Thoracic aorta (tissue), 1 donor: Measurements from ENCODE around the genes CHCT1, NACA2 and INTS2.

DNA sequence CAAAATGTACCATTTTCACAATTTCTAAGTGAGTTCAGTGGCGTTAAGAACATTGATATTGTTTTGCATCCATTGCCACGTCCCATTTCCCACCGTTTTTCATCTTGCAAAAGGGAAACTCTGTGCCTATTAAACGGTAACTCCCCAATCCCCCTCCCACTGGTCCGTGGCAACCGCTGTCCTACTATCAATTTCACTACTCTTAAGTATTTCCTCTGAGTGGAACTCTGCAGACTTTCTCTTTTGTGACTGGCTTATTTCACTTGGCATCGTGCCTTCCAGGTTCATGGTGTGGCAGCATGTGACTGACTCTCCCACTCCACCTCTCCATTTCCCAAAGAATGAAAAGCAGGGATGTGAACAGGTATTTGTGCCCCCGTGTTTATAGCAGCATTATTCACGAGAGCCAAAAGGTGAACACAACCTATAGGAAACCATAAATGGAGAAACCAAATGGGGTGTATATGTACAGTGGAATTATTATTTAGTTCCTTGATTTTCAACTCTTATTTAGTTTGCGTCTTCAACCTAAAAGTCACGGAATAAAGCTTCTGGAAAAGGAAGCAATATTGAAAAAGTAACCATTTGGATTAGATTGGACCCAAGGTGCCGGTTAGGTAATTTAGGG lies 1.2 kb upstream of the USP32 start:
- RAMPAGE, long total RNA: no peak

GRCh38 chr17:60422234-60422734 lies at the start of gene CHCT1:
Gene CHCT1, plus strand, starts transcription at chr17:60422489.
- RAMPAGE, long total RNA: no peak

DNA sequence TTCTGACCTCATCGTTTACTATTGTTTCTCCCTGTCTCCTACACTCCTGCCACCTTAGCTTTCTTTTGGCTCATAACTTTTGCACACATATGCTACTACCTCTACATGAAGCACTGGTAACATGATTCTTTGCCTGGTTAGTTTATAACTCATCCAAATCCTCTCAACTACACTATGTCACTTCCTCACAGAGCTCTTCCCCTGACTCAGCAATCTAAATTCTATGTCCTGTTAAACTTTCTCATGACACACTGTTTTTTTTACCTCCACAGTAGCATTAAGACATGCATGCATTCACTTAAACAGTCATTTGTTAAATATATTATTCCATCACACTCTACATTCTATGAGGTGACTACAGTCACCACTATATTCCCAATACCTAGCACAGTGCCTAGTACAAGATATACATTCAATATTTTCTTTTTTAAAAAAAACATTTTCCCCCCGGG lies 19.7 kb downstream of the APPBP2 start:
- RAMPAGE, long total RNA: no peak

GRCh38 chr17:60601627-60602337 lies 1.8 kb downstream of the PPM1D start:
- RAMPAGE, long total RNA: no peak

DNA sequence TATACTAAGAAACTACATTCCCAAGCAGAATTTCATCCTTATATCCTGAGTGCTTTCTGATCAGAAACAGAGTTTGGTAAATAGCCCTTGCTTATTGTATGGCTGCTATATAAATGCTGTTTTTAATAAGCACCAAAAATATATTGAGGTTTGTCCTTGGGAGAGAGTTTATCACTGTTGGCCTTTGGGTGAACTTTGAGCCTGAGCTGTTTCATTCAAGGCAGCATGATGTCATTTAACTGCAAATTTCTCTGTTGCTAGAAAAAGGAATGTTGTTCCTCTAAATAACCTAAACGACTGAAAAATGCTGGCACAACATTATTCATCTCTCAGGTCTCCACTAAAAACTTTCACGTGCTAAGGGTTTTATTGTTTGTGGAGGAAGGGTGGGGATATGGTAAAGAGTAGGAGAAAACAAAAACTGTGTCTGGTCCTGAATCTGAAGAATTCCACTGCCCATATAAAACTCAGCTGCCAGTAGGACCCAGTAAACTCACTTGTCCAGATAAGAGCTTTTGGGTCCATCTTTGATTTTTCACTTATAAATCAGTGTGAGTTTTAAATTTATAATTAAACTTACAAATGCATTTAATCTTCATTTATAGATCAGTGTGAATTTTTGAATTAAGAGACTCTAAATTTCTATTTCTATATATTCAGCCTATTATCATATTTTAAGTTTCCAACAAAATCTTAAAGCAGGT lies 334.2 kb upstream of the TBX2 start:
- RAMPAGE, long total RNA: no peak

- RAMPAGE, long total RNA: no peak
Observed at GRCh38 chr17:61196068-61196912, 203.4 kb upstream of the TBX2 start.

GRCh38 chr17:61199941-61200623 lies 199.6 kb upstream of the TBX2 start:
- RAMPAGE, long total RNA: no peak

DNA sequence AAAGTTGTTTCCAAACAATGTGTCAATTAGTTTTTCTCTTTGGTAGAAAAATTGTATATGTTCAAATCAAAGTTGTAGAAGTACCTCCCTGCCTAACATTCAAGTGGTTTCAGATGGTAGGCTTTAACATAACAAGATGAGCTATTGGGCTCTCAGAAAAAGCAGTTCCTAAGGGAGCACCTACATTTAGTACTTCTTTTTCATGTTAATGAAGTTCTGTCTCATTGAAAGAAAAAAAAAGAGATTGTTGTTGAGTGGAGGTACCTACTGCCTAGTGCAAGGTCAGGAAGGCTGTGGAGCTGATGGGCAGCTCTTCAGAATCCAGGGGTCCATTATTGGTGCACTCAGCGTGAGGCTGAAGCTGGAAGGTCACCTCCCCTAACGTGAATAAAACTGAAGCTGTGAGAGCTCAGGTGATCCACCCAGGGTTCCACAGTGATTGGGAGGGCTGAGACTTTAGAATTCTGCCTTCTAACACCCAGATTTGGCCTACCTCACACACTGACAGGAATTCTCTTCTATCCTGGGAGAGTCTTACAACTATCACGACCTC lies 154.0 kb upstream of the TBX2 start:
- RAMPAGE, long total RNA: no peak

DNA sequence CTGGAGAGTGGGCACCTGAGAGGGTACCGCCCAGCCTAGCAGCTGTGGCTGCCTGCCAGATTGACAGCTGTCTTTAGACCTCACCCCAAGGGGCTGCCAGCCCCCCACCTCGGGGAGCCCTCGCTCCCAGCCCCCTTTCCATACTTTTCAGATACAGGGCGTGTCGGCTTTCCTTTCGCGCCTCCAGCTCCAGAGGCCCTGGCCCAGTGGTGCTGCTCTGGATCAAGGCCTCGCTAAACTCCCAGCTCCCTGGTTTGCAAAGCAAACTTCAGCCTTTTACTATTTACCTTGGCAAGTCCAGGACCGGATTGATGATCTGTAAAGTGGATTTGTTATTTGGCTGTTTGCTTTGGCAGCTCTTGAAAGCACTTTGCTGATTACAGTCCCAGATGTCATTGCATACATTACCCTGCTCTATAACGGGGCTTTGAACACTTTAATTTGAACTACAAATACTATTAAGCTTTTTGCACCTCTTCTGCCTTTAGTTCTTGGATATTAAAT lies 63.7 kb upstream of the TBX2 start:
- RAMPAGE, long total RNA: no peak

GRCh38 chr17:61462405-61463012 lies 10.3 kb downstream of the TBX4 start:
- RAMPAGE, long total RNA: no peak

DNA sequence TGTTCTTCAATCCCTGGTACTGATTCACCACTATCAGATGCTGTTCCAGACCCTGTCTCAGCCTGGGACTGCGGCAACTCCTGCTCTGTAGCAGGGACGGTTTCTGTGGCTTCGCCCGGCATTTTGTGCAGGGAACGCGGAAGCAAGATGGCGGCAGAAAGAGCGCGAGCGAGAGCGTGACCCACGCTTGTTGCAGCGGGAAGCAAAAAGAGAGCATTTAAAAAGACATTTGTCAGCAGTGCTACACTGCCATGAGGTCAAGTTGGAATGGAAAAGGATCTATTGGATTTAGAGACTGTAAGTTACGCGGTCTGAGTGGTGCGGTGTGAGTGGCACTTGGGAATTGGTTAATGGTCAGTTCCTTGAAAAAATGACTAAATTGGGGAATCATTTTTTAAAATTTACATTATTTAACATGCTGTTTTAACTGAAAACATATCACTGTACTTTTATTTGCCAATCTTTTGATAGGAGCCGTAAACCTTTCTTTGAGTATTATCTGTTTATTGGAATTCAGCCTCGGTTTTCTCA lies at the start of gene NACA2:
Gene NACA2, minus strand, starts transcription at position 161 of the 531 bp plus-strand sequence.
- RAMPAGE, long total RNA: no peak

- RAMPAGE, long total RNA: no peak
Observed at GRCh38 chr17:61699596-61700121, 108.6 kb upstream of the NACA2 start.

GRCh38 chr17:61927134-61928268 lies at the start of gene INTS2:
Gene INTS2, minus strand, starts transcription at chr17:61927982.
- RAMPAGE, long total RNA: no peak

GRCh38 chr17:61981371-61981970 lies 53.7 kb upstream of the INTS2 start:
- RAMPAGE, long total RNA: no peak

DNA sequence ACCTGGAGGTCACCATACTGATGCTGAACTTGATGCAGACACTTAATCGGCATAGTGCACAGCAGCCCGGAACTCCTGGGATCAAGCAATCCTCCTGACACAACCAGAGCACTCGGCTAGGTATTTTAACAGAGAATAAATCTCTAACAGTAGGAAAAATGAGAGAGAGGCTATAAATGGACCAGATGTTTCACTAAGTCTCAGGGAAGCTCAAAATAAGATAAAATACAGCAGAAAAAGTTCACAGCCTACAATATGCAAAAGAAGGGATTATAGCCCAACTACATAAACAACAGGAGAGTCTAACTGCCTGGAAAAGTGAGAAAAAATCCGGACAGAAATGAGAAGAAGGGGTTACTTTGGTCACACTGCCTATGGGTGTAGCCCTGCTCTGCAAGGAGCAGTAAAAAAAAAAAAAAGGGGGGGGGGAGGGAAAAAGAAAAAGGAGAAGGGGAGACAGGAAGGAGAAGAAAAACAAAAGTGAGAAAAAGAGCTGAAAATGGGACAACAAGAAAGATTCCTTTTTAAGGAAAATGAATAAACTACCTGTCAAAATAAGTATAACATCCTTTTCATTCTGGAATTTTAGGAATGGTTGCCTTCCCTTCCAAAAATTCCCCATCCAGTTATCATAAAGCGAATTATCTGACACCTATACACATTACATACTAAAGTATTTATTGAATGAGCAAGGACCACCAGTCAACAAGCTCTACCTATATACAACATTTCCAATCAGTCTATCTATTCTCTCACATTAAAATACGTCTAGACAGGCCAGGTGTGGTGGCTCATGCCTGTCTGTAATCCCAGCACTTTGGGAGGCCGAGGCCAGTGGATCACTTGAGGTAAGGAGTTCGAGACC lies 59.0 kb downstream of the MED13 start:
- RAMPAGE, long total RNA: no peak

DNA sequence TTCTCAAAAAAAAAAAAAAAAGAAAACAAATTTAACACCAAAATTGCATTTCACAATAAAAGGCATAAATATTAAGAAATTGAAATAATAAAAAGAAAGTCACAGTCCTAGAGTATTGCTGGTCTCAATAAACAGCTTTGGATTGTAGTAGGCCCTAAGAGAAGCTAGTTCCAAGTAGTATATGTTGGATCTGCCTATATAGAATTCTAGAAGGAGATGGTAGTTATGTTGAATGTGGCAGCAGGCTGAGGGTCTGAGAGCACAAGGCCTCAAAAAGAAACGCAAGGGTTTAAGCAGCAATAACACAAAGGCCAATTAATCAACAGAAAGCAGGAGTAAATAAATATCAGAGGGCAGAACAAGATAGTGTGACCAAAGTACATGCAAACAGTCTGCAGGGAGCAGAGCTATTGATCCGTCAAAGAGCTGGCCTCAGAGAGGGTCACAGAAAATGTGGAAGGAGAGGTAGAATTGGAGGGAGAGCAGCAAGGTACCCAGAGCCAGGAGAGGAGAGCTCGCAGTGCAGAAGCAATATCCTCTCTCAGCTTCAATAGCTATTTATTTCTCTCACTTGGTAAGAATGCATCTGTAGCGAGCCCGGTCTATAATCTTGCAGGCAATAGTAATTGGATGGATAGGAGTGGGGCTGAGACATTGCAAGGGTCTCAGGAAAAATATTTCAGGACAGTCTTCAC lies 25.1 kb upstream of the MED13 start:
- RAMPAGE, long total RNA: no peak

GRCh38 chr17:62093778-62094172 lies 28.7 kb upstream of the MED13 start:
- RAMPAGE, long total RNA: no peak

- RAMPAGE, long total RNA: no peak
Observed at GRCh38 chr17:62121020-62121442, 56.0 kb upstream of the MED13 start.

DNA sequence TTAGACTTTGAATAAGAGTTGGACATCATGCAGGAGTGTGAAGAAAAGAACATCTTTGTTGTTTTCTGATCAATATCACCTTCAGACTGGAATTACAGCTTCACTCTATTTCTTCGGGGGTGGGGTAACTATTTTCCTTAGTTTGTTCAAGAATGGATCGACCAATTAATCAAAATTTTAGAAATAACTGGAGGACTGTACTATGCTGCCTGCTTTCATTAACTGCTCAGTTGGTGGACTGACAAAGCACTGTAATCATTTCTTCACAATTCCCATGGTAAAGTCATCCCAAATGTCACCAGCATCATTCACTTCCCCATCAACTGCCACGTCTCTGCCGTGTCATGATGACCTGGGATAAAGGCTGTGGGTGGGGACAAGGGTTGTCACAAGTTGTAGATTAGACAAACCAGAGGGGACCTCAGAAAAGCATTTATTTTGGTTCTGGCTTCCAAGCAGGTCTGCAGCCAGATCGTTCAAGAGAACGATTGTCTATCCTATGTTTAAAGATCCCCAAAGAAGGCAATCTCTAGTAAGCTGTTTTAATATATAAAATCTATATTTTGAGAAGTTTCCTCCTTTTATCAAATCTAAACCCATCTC lies 105.2 kb upstream of the MED13 start:
- RAMPAGE, long total RNA: no peak

GRCh38 chr17:62470746-62471228 lies 7.8 kb upstream of the TLK2 start:
- RAMPAGE, long total RNA: no peak